Metastatic Liver Carcinoma in the Adrenal Gland (tissue), 2 donors: ENCODE measurements around a stretch of chr2.

- PRO-cap, 2 experiments: no peak in any of the 2 experiments
Observed at GRCh38 chr2:28163365-28163959, 229.2 kb upstream of the FOSL2 start.

DNA sequence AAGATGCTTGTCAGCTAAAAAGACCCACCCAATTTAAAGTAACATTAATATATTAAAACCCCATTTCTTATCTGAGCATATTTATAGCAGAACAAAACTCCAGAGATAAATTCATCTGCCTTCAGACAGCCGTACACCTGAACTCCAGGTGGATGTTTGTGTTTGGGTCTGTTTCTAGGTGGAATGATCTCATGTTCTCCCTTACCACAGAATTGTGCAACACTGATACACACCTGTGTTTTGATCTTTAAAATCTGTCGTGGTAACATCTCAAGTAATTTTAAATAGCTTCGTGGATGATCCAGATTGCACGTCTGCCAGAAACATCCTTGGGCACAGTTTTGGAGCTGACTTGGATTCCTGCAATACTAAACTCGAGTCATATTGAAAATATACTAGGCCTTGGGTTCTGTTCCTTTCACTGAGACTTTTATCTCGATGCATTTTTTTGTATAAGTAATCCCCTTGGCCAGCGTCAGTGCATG is 207.5 kb upstream of the FOSL2 start:
- PRO-cap, 2 experiments: no peak in any of the 2 experiments

DNA sequence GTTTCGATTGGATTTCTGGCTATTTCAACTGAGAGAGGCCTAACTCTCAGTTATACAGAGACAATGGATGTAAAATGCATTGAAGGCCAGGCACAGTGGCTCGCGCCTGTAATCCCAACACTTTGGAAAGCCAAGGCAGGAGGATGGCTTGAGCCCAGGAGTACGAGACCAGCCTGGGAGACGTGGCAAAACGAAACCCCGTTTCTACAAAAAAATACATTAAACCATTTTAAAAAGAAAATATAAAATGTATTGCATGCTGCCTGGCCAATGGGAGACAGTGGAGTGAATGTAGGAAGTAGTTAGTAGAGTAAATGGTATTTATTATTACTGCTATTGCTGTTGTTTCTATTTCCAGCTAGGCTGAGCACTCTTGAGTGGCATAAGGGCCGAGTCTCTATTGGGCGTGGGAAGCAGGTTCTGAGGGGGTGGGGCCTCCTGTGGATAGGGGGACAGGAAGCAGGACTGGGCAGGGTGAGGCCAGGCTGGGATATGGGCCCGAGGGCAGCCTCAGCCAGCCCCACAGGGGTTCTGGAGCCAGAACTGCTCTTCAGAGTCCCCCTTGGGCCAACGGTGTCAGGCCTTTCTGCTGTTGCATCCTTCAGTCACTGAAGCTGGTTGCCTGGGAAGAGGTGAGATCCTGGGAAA is 26.9 kb upstream of the FOSL2 start:
- PRO-cap, 2 experiments: no peak in any of the 2 experiments

DNA sequence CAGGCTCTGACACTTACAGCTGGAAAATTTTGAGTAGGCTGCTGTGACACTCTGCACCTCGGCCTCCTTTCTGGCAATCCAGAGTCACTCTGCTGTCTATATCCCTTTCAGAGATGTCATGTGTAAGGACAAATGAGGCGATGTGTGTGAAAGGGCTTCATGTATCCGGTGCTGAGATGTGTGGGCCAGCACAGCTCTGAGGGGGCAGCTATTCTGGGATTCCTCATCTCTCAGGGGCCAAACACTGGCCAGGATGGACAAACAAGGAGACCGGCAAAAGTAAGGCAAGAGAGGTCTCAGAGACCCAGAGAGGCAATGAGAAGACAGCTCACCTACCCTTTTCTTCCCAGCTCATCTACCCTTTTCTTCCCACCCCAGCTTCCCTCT is 3.5 kb upstream of the FOSL2 start:
- PRO-cap, 2 experiments: no peak in any of the 2 experiments

DNA sequence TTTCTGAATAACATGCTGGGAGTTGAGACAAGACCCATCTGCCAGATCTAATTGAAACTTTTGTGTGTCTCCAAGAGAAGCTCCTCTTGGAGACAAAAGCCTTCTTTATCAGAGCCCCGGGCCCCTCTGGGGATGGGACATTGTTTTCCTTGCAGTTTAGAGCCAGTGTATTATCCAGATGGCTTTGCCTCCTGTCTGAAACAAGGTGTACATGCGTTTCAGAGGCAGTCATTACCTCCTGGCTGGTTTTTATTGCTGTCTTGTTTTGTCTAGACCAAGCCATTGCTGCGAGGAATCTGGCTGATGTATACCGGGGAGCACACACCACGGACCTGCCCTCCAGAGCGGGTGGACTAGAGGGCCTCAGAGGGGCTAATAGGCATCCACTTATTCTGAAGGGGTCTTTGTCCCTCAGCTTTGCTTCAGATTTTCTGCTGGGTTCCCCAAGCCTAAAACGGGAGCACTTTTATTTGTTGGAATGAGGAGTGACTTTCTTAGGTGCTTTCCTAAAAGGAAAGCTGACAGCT is 7.9 kb downstream of the FOSL2 start:
- PRO-cap, 2 experiments: no peak in any of the 2 experiments

DNA sequence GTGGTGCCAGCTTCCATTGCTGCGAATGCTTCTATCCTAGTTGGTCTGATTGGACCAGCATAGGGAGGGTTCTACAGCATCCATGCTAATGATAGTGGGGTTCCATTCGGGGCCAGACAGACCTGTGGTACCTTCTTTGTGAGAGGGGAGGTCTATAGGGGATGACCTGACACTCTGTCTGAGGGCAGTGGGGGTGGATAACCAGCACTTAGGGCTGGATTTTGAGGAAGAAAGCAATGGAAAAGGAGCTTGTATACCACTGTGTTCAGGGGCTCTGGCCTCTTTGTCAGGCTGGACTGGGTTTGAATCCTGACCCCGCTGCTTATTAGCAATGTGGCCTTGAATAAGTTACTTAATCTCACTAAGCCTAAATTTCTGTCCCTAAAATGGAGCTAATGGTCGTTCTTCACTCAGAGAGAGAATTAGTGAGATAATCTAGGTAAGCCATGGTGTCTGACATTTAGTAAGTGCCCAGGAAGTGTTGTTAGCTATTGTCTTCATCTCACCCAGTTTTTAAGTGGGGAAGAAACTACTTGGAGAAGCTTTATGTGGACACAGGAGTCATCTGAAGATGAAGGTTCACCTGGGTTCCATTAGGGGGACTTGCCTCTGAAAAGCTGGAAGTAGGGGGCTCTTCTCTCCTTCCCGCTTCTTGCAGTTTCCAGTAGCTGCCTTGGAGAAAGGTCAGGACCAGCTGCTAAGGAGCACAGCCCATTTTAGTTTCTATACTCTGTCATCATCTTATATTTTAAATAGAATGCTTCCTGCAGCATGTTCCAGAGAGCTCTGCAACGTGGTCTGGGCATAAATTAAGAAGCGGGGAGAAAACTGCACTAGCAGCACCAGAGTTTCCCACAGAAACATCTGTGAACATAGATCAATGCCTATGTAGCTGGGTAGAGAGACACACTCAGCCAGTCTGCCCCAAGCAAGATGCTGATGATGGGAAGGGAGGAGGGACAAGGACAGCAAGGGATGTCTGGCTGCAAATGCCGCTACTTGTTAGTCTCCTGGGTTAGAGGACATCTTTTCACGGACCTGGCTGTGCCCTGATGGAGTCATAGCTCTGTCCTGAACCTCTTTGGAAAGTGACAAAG is 10.2 kb downstream of the FOSL2 start:
- PRO-cap, 2 experiments: no peak in any of the 2 experiments

GRCh38 chr2:28544360-28545661 is 49.0 kb downstream of the PLB1 start:
- PRO-cap, 2 experiments: no peak in any of the 2 experiments

DNA sequence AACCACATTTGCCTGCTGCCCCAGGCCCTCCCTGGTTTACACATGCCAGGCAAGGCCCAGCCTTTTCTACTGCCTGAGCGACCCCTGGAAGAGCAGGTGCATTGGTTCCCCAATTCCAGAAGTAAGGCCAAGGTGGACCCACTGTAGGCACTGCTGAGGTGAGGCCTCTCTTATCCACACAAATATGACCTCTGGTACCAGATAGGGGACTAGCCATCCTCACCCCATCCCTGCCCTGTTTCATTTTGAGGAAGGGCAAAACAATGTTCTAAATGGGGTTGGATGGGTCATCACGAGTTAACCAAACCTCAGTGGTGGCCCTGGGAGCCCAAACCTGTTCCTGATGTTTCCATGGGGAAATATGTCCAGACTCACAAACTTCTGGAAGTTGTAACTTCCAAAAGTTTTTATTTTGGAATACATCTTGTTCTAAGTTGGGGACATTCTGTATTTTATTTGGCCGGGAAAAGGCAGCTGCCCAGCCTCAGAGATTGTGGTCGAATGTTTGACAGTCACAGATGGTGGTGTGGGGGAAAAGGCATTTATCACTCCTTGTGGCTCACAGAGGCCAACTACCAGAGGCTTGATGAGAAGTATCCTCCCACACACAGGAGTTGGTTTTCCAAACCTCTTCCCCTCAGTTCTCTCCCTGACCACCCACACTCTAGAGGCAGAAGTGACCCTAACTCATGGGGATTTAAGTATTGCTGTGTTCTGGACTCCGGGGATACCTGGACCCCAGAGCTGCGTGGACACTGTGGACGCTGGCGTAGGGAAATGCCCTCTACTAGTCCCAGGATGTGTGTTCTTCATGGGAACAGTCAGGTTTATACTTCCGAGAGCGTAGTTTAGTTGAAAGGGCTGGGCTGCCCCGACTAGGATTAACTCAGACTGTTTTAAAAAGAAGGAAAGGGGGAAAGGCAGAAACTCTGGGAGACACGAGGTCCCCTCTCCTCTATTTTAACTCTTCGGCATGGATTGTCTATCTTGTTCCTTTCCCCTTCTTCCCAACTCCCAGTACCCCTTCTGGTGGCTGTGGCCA is 124.7 kb upstream of the PPP1CB start:
- PRO-cap, 2 experiments: no peak in any of the 2 experiments

DNA sequence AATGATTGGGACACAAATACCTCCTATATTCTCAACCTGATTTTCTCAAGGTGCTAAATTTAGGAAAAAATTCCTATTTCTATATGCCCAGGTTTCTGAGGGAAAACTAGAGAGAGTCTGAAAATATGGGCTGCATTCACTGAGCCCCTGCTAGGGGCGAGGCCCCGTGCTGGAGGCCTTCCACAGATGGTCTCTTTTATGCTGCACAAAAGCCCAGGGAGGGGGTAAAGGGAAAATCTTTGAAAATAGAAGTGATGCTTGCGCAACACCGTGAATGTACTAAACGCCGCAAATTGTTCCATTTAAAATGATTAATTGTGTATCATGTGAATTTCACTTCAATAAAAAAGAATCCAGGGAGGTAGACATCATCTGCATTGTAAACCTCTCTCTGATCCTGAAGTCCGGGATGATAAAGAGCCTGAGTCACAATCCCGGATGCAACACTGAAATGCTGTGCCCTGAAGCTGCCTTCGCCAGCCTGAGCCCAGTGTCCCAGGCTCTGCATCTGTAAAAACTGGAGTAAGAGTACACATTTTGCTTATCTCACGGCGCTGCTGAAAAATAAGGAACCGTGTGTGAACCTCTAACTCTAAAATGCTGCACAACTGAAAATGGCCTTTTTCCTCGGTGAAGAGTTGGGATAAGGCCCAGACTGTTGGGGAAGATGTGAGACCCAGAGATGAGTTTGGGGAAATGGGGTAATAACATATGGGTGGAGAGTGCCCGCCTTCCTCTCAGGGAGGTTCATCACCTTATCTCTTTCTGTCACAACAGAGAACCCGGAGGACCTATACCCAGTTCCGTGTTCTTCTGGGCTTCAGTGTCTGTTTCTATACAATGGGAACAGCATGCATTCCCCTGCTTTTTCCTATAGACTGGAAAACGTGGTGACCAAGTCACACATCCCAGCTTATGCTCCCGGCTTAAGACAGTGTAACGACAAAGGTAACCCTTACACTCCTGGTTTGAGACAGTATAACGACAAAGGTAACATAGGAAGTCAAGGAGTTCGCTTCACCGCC is 107.5 kb upstream of the PPP1CB start:
- PRO-cap, 2 experiments: no peak in any of the 2 experiments

GRCh38 chr2:28775601-28776194 is 24.1 kb downstream of the PPP1CB start:
- PRO-cap, 2 experiments: no peak in any of the 2 experiments

DNA sequence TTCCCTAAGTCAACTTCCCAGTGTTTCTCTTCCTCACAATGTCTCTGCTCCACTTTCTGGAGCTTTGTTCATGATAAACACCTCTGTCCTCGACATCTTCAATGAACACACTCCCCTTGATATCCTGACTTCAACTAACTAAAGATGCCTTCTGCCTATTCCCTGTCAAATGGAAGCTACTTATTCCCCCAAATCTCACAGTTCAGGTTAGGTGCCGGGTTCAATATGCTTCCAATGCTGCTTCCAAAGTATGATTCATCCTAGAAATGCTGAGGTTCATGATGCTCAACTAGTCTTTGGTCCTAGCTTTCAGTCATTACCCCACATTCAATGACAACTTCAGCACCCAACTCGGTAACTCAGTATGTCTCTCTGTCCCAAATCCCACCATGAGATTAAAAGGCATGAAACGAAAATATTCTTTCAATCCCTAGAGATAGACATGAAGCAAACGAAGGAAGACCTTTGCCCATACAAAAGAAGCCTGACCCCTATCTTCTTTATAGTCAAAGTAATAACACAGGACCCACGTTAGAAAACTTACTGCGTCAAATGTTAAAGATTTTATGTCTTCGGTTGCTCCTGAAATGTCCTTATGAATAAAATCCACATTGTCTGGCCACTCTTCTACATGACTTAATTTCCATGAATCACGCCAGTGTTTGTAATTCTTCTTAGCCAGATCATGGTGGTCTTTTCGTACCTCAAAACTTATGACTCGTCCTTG is 9.4 kb downstream of the TRMT61B start:
- PRO-cap, 2 experiments: no peak in any of the 2 experiments

GRCh38 chr2:28905995-28907221 is 11.9 kb downstream of the WDR43 start:
- PRO-cap, 2 experiments: no peak in any of the 2 experiments

DNA sequence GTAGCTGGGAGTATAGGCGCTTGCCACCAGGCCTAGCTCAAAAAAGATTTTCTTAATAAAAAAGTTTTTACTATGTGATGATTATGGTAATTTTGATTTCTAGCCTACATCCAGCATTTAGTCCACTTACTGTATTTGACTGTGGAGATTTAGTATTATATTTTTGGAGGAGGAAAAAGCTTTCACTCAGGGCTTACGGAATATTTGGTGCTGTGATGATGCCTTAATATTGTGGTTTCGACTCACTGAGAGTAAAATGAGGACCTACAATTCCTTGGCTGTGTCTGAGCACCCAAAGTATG is 18.9 kb downstream of the WDR43 start:
- PRO-cap, 2 experiments: no peak in any of the 2 experiments

- PRO-cap, 2 experiments: no peak in any of the 2 experiments
Observed at GRCh38 chr2:28924132-28924948, 29.9 kb downstream of the WDR43 start.

DNA sequence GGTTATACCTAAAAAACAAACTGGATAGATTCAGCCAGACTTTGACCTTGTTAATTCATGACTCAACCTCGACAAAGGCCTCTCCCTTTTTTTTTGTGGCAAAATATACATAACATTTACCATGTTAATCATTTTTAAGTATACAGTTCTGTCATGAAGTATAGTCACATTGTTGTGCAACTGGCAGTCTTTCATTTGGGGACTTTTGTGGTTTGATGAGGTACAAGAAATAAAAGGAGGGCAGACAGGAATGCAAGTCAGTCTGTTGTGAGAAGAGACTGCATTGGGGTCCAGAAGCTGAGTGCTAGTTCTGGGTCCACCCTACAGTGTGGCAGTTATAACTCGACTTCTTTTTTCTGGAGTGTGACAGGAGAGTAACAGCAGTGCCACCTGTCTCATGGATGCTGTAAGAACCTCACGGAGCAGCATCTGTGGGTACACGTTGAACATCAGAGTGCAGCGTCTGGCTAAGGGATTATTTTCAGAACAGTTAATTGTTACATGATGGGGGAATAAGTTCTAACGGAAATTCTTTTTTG is 28.5 kb upstream of the TOGARAM2 start:
- PRO-cap, 2 experiments: no peak in any of the 2 experiments

DNA sequence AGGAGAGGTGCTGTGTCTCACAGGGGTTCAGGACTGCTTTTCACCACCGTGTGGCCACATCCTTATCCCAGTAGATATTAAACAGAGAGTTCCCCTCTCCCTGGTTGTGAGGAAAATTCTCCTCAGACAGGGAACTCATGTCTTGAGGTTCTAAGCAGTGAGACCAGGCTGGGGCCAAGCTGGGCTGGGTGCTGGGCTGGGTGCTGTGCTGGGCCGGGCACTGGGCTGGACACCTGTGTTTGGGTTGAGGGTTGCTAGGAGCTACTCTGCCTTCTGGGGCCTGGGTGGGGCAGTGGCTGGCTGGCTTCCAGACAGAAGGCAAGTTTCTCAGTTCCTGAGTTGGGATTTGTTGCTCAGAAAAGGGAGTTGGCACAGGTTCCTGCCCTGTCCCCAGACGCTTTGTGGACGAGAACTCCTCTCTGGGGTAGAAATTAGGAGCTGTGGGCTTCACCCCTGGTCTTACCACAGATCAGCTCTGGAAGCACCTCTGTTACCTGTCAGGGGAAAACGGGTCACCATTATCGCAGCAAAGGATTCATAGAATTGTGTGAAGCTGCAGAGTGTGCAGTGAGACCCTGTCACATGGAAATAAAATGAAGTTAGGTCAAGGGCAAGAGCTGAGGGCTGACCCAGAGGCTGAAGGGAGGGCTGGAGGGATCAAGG is 12.5 kb downstream of the TOGARAM2 start:
- PRO-cap, 2 experiments: no peak in any of the 2 experiments

GRCh38 chr2:29174929-29175635 is 59.9 kb downstream of the CLIP4 start:
- PRO-cap, 2 experiments: no peak in any of the 2 experiments

DNA sequence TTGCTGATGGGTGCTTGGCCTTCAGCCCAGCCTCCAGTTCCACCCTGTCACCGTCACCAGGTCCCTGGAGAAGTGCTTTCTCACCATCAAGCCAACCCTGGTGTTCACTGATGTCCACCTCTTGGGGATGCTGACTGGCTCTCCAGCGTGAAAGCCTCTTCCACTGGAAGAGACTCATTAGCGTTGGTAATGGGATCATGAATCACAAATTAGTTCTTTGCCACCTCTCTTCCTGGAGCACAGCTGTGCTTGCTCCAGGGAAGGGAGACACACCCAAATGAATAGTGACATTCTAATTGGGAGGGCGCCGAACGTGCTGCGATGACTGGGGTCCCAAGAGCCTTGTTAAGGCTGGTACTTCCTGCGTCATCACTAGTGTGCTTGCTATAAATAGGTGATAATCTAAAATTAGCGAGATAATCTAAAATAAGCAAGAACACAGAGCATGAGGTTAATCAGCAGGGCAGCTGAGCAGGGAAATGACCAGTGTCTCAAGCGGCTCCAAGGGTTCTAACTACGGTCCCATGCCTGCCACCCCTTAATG is 154.1 kb downstream of the CLIP4 start:
- PRO-cap, 2 experiments: no peak in any of the 2 experiments

- PRO-cap, 2 experiments: no peak in any of the 2 experiments
Observed at GRCh38 chr2:29484415-29484632, 369.1 kb downstream of the CLIP4 start.

- PRO-cap, 2 experiments: no peak in any of the 2 experiments
Observed at GRCh38 chr2:30148820-30149255, 2.0 kb downstream of the YPEL5 start.